NB4 (cell line): ENCODE measurements around a stretch of chr3.

DNA sequence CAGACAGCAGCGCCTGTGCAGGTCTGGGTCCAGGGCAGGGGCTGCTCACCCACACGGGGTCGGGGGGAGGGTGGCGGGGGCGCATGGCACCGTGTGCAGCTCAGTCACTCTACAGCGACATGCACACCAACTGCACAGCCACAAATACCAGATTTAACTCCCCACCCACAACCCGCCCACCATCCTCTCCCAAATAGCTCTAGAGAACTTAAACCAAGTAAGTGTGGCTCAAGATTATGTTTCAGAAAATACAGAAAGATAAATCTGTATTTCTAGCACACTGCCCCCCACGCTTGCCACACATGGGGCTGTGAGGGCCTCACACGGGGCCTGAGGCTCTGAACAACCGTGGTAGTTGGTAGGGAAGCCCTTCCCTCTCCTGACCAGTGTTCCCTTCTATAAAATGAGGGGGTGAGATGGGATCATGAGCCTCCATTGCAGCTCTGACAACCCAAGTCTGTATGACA is 23.2 kb downstream of the POC1A start:
- RRBS: no CpG with 5 or more reads among the region's 11 CpGs

DNA sequence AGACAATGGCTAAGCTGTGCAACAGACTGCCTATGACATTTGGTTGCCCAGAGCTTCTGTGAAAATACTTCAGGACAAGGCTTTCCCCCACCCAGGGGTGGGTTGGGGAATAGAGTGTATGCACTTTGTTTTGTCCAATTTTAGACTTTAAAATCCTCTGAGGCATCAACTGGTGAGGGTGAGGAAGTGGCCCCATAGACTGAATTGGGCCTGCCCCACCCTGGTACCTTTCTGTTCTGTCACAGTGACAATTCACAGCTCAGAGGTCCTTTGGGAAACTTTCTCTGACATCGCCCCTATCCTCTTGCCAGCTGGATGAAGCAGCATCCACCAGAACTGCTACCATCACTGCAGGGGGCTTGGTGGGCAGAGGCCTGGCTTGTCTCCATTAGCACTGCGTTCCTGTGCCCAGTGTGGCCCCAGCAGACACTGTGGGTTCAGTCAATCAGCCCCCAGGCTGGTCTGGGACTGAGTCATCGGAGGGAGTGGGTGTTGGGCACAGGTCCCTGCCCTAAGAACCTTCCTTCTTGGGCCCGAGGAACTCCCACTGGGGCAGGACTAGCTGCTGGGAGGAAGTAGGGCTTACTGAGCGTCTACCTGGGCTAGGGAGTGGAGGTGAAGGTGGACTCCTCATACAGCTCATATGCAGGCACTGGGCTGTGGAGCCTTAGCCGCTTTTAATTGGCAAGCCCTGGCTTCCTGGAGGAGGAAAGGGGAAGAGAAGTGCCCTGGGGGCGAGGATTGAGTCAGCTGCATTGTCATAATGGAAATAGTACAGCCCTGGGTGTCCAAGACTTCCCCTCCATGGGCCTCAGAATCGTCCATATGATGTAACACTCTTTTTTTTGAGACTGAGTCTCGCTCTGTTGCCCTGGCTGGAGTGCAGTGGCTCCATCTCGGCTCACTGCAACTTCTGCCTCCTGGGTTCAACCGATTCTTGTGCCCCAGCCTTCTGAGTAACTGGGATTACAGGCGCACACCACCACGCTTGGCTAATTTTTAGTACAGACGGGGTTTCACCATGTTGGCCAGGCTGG is 1.5 kb upstream of the PPM1M start:
- RRBS: no CpG with 5 or more reads among the region's 14 CpGs

DNA sequence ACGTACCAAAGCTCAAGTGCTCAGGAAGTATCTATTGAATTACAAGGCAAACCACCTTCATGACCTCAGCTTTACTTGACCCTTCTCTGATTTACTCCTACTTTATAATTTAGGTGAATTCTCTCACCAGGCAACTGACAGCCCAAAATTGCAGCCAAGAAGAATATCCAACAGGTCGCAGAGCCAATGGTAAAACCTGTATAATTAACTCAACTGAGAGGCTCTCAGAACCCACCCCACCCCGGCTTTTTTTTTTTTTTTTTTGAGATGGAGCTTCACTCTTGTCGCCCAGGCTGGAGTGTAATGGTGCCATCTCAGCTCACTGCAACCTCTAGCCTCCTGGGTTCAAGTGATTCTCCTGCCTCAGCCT is 7.1 kb downstream of the PPM1M start:
- RRBS: no CpG with 5 or more reads among the region's 4 CpGs

GRCh38 chr3:52311409-52312182 is 4.5 kb upstream of the DNAH1 start:
- RRBS: no CpG with 5 or more reads among the region's 9 CpGs

- RRBS: no CpG with 5 or more reads among the region's 12 CpGs
Measured at GRCh38 chr3:52349621-52350007, 33.5 kb downstream of the DNAH1 start.

GRCh38 chr3:52370302-52370767 is 39.5 kb downstream of the BAP1 start:
- RRBS: 100% methylated on average over 1 of the region's 11 CpGs

GRCh38 chr3:52401221-52402106 is 8.3 kb downstream of the BAP1 start:
- RRBS: no CpG with 5 or more reads among the region's 6 CpGs

- RRBS: no CpG with 5 or more reads among the region's 23 CpGs
Measured at GRCh38 chr3:52402762-52403638, 6.8 kb downstream of the BAP1 start.

GRCh38 chr3:52456055-52457072 is 960 bp downstream of the NISCH start:
- RRBS: no CpG with 5 or more reads among the region's 22 CpGs

DNA sequence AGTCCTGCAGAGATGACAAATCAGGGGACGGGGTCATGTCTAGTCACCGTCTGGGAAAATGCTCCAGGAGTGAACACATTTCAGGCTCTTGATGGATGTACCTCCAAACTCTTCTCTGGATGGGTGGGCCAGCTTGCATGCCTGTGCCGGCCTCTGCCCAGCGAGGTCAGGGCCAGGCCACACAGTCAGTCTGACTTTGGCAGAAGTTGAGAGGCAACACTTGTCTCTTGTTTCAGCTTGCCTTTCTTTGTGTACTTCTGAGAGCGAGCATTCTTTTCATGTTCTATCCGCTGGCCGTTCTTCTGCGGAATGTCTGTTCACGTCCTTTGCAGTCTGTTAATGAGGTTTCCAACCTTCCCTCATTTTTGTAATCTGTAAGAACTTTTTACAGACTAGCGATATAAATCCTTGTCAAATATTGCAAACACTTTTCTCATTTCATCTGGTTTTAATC is 11.4 kb upstream of the STAB1 start:
- RRBS: no CpG with 5 or more reads among the region's 10 CpGs

- RRBS: no CpG with 5 or more reads among the region's 4 CpGs
Measured at GRCh38 chr3:52670444-52671228, 15.2 kb upstream of the GNL3 start.

- RRBS: no CpG with 5 or more reads among the region's 5 CpGs
Measured at GRCh38 chr3:52681592-52682579, 3.9 kb upstream of the GNL3 start.

GRCh38 chr3:52693038-52694082 is 7.5 kb downstream of the GNL3 start:
- RRBS: no CpG with 5 or more reads among the region's 6 CpGs

GRCh38 chr3:52694377-52695492 is 8.9 kb downstream of the GNL3 start:
- RRBS: no CpG with 5 or more reads among the region's 12 CpGs

DNA sequence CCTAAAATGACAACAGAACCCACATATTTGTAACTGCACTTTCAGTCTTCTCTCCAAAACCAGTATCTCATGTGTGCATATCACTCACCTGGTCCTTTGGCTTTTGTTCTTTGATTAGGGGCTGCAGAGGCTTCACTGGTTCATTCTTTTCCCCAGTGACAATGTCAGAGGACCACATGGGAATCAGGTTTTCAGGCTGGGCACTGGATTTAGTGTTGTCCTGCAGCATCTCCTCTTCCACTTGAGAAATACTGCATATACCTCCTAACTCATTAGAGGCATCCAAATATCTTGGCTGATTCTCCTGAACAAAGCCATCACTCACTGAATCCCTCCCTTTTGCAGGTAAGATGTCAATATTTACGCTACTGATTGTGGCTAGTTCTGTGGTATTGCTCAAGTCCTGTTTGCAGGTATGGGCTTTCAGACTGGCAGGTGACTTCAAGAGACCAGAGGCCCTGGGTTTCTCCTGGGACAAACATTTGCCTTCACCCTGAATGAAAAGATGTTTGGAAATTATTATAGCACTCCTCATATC is 18.8 kb downstream of the NEK4 start:
- RRBS: no CpG with 5 or more reads among the region's 1 CpG

DNA sequence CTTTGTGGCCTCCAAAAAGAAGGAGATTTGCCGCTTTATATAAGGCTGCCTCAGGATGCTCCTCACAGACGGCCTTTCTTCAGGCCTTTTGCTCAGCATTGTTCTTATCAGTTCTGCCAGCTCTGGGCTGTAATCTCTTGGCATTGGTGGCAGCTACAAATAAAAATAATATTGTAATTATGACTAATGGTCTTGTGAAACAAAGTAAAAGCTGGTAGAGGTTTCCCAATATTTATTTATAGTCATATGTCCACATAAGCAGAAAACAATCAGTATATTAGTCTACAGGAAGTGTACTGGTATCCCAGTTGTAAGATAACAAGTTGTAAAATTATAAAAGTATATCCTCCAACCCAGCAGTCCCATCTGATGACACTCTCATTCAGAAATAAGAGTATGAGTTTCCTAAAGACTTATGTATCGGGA is 7.3 kb downstream of the NEK4 start:
- RRBS: no CpG with 5 or more reads among the region's 3 CpGs

GRCh38 chr3:52809434-52810526 is 15.2 kb downstream of the ITIH3 start:
- RRBS: no CpG with 5 or more reads among the region's 8 CpGs

DNA sequence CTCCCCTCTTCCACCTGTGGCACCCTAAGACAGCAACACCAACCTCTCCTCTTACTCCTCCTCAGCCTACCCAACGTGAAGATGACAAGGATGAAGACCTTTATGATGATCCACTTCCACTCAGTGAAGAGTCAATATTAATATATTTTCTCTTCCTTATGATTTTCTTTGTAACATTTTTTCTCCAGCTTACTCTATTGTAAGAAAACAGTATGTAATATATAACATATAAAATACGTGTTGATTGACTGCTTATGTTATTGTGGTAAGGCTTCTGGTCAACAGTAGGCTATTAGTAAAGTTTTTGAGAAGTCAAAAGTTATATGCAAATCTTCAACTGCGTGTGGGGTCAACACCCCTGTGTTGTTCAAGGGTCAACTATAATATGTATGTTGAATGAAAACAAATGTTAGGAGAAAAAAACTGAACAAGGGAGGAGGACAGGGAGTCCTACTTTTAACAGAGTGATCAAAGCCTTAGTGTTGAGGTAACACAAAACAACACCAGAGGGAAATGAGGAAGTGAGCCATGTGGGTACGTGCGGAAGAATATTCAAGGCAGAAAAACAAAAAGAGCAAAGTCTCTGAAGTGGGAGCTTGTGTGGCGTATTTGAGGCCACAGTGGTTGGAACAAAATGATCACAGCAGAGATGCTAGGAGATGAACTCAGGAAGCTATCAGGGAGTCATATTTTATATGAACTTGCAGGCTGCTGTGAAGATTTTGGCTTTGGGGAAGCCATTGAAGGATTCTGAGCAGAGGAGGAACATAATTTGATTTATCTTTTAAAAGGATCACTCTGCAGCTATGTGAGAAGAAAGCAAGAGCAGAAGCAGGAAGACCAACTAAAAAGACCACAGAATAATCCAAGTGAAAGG is 62.5 kb downstream of the SFMBT1 start:
- RRBS: no CpG with 5 or more reads among the region's 6 CpGs

- RRBS: no CpG with 5 or more reads among the region's 8 CpGs
Measured at GRCh38 chr3:53129443-53130040, 693 bp downstream of the RFT1 start.